Thyroid gland (tissue), 7 donors: ENCODE data around the gene CD83.

- PRO-cap, 2 experiments: no peak in any of the 2 experiments
- RAMPAGE, long total RNA, 5 experiments: no peak in any of the 5 experiments
These were observed 12.2 kb downstream of the MCUR1 start for GRCh38 chr6:13802115-13802597.

GRCh38 chr6:14117077-14118142 lies at the start of gene CD83:
TSS of gene CD83 (plus strand) at chr6:14117772.
- PRO-cap, 2 experiments: peak in 2 of 2 experiments; most common plus-strand start chr6:14117653 (in 1); most common minus-strand start chr6:14117526 (in 1)
- RAMPAGE, long total RNA, 5 experiments: no peak in any of the 5 experiments

DNA sequence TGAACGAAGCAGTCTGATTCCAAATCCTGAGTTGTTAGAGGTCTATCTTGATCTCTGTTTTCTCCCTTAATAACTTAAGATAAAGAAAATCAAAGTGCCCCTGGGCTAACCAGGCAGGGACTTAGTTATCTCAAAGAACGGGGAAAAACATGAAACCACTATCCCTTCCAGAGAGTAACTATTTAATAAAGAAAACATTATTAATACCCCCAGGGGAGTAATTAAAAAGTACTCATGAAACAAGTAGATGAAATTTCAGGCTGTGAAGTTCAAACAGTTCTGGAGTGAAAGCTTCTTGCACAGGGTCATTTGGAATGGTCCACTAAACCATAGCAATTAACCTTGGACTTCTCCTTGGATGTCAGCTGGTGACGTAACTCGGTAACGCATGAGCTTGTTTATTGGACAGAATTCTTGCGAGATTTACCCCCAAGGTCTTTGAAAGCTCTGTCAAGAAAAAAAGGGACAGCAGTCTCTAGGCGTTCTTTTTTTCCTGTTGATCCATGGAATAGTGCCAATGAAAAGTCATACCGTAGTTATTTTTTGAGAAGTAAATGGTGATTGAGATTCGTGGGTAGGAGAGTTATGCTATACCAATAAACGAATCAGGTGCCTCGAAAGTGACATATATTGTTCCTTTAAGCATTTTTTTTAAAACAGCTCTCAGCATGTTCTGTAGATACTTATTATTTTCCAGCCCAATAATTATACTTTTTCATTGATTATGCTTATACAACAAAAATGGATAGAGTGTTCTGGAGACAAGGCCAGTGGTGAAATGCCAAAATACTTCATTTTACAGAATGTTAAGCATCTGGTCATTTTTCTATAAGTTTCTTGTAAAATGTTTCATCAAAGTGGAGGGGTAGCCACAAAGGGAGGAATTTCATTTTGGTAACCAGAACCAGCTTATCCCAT lies 2.3 kb downstream of the CD83 start:
- PRO-cap, 2 experiments: no peak in any of the 2 experiments
- RAMPAGE, long total RNA, 5 experiments: no peak in any of the 5 experiments

GRCh38 chr6:14123319-14123986 lies 5.9 kb downstream of the CD83 start:
- PRO-cap, 2 experiments: no peak in any of the 2 experiments
- RAMPAGE, long total RNA, 5 experiments: no peak in any of the 5 experiments

DNA sequence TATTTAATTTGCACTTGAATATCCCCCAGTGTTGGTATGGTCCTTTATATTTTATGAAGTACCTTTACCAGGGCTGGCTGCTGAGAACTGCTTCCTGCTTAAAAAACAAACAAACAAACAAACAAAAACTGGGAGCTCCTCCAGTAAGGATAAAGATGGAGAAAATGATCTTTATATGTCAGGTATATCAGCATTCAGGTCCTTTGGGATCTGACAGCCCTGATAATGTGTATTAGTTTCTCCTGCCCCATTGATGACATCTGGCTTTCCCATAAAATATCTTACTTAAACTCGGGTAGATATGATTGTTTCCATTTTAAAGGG lies 284.6 kb downstream of the CD83 start:
- PRO-cap, 2 experiments: no peak in any of the 2 experiments
- RAMPAGE, long total RNA, 5 experiments: no peak in any of the 5 experiments

- PRO-cap, 2 experiments: no peak in any of the 2 experiments
- RAMPAGE, long total RNA, 5 experiments: no peak in any of the 5 experiments
These were observed 314.0 kb downstream of the CD83 start for GRCh38 chr6:14431258-14432241.

GRCh38 chr6:14441395-14441968 lies 323.9 kb downstream of the CD83 start:
- PRO-cap, 2 experiments: no peak in any of the 2 experiments
- RAMPAGE, long total RNA, 5 experiments: no peak in any of the 5 experiments

DNA sequence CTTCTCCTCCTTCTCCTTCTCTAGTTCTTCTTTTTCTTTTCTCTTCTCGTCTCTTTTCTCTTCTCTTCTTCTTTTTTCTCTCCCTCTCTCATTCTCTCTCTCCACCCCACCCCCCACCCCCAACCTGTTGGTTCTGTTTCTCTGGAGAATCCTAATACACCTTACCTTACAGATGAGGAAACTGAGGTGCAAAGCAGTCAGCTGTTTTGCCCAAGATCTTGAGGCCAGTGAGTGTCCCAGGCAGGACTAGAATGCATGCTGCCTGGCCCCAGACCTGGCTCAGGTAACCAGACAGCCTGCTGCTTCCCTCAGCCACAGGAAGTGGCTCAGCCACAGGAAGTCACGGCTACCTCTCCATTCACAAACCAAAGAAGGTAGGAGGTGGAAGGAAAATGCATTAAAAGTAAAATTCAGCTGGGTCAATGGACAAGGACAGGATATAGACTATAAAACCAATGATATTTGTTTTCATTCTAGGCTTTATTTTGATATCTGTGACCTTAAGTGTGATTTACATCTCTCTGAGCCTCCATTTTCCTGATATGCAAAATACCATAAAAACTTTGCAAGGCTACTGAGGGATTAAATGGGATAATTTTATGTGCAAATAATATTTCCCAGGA lies 517.6 kb downstream of the CD83 start:
- PRO-cap, 2 experiments: no peak in any of the 2 experiments
- RAMPAGE, long total RNA, 5 experiments: no peak in any of the 5 experiments

DNA sequence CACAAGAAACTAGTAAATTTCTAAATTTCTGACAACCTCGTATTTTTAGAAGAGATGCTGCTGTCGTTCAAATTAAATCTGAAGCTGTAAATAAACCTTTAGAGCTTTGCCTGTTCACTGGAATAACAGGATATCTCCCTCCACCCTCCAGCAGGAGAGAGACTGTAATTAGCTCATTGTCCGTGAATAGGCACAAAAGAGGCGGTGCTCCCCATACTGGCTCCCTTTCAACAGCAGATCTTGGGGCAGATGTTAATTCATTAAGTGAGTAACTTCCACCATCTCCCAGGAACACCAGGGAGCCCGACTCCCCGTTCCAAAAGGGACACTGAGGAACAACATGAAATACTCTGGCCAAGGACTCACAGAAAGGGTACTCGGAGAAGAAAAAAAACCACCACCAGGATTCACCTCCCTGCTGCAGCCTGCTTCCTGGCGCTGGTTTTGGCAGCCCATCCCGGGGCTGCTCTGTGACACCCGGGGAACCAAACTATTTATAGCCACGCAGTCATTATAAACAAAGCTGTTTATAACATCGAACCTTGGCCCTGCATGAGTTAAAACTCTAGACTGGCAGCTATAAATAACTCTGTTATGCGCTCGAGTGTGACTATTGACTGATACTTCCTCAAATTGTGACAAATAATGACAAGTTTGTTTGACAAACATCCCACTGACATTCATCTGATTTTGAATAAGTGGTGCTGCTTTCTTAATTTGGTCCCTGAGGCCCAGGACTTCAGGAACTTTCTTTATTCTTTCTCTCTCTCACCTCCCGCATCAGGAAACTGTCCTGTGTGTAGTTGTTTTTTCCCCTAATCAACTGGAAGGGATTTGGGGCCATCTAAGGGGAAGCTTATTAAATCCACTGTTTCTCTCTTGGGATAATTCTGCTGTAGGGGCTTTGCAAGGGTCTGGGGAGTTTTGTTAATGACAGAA lies 521.5 kb downstream of the CD83 start:
- PRO-cap, 2 experiments: no peak in any of the 2 experiments
- RAMPAGE, long total RNA, 5 experiments: no peak in any of the 5 experiments

GRCh38 chr6:14759987-14760382 lies 485.9 kb upstream of the JARID2 start:
- PRO-cap, 2 experiments: no peak in any of the 2 experiments
- RAMPAGE, long total RNA, 5 experiments: no peak in any of the 5 experiments

DNA sequence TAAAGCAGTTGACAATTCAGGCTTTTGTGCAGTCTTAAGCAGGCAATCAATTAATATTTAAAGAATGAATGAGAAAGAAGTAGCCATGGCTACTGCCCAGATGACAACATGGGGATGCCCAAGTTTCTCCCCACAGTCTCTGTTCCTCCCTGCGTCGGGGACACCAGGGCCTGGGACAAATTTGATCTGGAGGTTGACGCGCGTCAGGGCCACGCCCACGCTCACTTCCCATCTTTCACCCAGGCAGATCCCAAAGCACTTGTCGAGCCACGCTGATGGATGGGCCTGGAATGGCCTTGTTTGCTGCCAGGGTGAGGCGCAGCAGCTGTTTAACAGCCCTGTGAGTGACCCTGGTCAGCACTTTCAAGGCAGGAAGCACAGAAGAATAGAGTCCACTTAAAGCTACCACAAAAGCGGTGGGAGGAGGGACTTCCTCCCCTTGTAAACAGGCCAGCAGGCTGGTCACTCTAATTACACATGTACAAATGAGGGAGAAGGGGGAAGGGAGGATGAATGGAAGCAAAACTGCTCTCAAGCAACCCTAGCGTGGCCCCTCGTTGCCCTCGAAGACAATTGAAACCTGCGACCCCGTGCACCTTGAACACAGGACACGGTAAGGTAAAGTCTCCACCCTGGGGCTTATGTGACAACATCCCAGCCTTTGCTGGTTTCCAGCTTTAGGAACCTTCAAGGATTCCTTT lies 324.6 kb upstream of the JARID2 start:
- PRO-cap, 2 experiments: no peak in any of the 2 experiments
- RAMPAGE, long total RNA, 5 experiments: no peak in any of the 5 experiments

- PRO-cap, 2 experiments: no peak in any of the 2 experiments
- RAMPAGE, long total RNA, 5 experiments: no peak in any of the 5 experiments
These were observed 278.9 kb upstream of the JARID2 start for GRCh38 chr6:14966797-14967557.

DNA sequence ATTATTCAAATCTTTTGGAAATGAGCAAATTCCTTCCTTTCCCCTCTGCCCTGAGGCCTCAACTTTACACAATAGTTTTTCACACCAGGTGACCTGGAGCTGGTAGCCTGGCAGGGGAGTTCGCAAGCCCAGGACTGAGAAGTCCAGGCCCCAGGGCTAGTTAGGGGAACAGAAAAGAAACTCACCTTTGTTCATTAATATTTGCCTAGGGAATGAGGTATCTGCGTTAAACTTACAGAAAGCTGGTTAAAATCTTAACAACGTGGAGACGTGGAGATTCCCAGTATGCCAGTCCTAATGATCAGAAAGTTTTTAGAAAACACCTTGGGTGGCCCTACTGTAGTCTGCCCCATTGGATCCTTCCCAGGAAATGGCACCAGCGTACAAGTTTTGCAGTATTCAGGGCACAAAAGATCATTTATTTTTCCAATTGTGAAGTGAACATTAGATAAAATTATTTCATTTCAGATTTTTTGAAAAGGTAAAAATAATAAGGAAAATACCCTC lies 2.4 kb upstream of the JARID2 start:
- PRO-cap, 2 experiments: no peak in any of the 2 experiments
- RAMPAGE, long total RNA, 5 experiments: no peak in any of the 5 experiments

DNA sequence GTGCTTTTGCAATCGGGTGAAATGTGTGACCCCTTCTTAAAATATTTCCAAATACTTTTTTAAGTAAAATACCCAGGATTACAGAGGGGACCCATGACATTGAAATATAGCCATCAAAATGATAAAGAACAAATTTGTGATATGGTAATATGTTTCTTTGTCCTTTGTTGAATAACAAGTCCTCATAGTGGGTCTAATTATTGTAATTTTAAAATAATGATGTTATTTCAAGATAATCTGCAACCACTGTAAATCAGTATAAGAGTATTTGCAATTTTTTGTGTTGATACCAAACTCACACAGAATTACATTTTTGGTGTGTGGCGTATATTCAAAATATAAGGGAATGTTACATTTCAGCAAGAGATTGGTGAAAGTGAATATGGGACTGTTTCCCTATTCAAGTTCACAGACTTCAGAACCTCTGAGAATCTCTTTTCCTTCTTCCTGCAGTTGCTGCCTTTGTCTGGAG lies 41.4 kb downstream of the JARID2 start:
- PRO-cap, 2 experiments: no peak in any of the 2 experiments
- RAMPAGE, long total RNA, 5 experiments: no peak in any of the 5 experiments

DNA sequence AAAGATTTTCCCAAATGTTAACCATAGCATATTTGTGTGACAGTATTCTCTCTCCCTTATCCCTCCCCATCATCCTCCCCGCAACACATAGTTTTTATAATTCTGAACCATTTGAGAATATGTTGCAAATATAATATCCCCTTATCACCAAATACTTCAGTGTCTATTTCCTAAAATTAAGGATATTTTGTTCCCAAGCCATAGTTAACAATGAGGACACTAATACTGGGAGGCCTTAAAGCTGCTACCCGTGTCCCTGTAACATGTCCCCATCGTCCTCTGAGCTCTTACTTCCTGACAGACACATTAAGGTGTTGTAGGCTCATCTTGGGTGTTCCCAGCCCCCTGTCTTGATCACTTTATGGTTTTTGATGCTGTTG lies 50.6 kb downstream of the JARID2 start:
- PRO-cap, 2 experiments: no peak in any of the 2 experiments
- RAMPAGE, long total RNA, 5 experiments: no peak in any of the 5 experiments

DNA sequence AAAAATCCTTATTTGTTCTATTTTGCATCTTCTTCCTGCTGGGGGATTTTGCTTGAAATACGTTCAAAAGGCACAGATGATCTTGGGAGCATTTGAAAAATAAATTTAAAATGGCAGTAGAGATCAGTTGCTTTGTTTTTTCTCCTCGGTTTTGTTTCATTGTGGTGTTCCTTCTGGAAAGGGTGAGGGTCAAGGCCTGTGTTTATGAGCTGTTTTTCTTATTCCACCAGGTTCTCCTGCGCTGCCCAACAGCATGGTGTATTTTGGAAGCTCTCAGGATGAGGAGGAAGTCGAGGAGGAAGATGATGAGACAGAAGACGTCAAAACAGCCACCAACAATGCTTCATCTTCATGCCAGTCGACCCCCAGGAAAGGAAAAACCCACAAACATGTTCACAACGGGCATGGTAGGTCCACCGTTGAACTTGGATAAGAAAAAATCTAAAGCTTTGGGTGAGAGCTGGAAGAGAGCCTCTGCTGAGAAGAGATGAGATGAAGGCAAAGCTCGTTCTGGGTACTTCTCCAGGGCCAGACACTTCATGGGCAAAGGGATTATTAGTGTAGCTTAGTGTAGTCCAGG lies 194.4 kb downstream of the DTNBP1 start:
- PRO-cap, 2 experiments: no peak in any of the 2 experiments
- RAMPAGE, long total RNA, 5 experiments: no peak in any of the 5 experiments

DNA sequence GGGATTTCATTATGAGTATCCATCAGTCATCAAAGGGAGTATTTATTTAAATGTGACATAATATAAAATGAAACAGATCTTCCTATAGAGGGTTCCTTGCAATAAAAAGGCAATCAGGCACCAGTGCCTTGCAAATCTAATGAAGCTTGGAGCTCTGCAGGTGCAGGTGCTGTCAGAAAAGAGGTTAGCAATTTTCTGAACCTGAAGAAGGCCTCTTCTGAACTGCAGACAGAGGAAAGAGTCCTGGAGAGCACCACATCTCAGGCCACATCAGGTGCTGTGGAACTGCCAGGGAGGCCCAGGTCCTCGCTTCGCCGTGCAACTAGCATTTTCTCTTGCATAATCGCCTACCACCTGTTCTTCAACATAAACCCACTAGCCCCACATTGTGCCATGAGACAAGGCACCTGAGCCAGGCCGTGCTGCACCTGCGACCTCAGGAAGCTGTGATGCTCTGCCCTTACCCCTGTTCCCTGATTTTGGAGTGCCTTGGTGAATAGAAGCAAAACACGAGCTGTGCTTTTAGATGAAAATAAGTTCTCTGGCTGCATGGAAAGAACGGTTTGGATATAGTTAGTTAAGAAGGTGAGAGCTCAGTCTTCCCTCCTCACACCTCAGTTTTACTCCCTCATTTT lies 187.5 kb downstream of the DTNBP1 start:
- PRO-cap, 2 experiments: no peak in any of the 2 experiments
- RAMPAGE, long total RNA, 5 experiments: no peak in any of the 5 experiments

DNA sequence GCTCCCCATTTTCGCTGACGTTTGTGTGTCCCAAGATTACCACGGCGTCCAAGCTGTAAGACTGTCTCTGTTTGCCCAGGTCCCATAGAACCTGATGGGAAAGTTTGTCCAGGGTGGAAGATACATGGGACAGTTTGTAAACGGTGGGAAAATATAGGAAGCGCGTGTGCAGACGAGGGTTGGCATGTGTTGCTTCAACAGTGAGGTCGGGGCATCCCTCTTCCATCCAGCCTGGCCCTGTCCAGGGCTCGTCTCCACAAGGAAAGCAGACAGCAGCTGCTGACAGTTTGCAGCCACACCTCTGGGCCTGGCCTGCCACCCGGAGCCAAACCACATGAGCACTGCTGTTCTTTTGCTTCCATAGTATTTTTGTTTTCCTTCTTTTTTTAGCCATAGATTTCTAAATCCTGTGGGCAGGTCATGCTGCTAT lies 167.6 kb downstream of the DTNBP1 start:
- PRO-cap, 2 experiments: no peak in any of the 2 experiments
- RAMPAGE, long total RNA, 5 experiments: no peak in any of the 5 experiments

- PRO-cap, 2 experiments: no peak in any of the 2 experiments
- RAMPAGE, long total RNA, 5 experiments: no peak in any of the 5 experiments
These were observed 76.2 kb downstream of the DTNBP1 start for GRCh38 chr6:15586496-15587258.

DNA sequence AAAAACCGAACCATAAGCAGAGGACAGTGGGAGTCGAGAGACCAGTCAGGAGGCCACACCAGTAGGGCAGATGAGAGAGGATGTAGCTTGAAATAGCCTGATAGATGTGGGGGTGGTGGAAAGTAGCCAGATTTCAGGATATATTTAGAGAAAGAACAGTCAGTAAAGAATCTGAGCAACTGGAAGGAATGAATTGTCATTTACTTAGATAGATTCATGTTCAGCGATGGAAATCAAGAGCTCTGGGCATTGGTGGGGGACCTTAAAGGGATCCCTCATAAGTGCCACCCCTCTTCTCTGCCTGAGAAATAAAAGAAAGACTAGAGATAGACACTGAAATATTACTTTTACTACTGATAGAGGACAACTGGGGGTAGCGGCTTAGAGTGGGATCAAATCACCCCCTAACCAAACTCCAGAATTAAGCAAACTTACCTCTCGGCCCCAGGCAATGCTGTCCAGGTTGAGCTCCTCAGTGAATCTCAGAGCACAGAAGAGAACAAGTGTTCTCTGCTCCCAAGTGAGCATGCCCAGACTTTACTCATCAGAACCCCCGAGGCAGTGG lies 133.7 kb upstream of the DTNBP1 start:
- PRO-cap, 2 experiments: no peak in any of the 2 experiments
- RAMPAGE, long total RNA, 5 experiments: no peak in any of the 5 experiments